Peripheral blood mononuclear cell (primary cell): ENCODE measurements around a stretch of chr18.

DNA sequence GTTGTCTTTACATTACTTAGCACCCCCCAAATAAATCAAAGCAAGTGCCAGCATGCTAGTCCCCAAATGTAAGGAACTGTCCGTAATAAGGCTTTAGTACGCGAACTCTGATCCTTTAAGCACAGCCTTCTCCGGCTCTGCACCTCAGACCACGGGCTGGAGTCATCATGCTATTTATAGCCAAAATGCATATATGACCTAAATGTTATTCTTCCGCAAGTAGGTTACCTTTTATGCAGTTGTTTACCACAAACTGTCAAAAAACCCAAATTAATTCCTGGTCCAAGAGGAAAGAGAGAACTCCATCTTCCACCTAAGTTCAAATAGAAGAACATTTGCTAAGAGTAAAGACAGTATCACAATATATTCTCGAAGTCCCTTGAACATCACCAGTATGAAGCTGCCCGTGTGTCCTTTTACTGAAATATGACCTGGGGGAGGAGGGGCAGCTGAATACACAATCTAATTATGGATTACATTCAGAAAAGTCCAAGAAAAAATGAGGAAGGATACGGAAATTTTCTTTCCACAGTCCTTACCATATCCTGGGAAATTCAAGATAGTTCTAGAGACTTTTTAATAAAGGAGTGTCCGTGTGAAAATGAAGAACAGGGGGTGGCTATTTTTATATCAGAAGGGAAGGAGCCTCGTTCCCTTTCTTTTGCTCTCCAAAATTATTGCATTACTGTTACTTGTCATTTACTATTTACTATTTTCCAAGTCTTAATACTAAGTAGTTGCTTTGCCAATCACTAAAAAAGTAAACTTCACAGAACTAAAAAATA lies 42.5 kb downstream of the ZNF516 start:
- PRO-cap, 8 experiments, result no peak in any of the 8 experiments

GRCh38 chr18:76482159-76482888 lies 12.7 kb downstream of the ZNF516 start:
- PRO-cap, 8 experiments, result peak in 5 of 8 experiments; most common minus-strand start chr18:76482485 (in 3)

DNA sequence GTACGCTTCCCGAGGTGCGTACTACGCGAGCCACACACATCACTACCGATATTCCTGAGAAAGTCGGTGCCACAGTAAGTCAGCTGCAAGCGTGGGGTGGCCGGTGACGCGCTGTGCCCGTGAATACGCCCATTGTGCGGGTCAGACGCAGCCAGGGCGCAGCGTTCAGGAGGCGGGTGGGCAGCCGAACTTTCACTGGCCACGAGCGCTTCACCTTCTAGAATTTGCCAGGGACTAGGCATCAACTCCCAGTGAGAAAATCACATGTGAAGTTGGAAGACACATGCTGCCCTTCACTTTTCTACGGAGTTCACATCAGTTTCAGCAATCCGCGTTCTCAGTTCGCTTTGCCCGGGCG lies 2.8 kb downstream of the ZNF516 start:
- PRO-cap, 8 experiments, result peak in 8 of 8 experiments; most common plus-strand start position 168 of the sequence (in 4); most common minus-strand start position 44 of the sequence (in 8)

GRCh38 chr18:76492618-76493496 lies 2.2 kb downstream of the ZNF516 start:
- PRO-cap, 8 experiments, result peak in 7 of 8 experiments; most common plus-strand start chr18:76492896 (in 2); most common minus-strand start chr18:76492859 (in 5)

DNA sequence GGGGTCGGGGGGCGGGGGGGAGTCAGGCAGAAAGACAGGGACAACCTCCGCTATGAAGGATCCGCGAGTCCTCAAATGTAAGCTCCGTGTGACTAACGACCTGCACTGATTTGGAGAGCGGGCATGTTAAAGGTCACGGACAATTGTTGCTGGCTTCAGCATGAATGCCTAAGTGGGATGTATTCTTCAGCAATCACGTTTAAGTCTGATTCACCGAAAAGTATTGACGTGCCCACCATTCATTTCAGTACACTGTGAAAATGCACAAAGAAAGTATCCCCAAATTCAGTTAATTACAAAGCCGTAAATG lies 1.5 kb upstream of the ZNF516 start:
- PRO-cap, 8 experiments, result no peak in any of the 8 experiments

DNA sequence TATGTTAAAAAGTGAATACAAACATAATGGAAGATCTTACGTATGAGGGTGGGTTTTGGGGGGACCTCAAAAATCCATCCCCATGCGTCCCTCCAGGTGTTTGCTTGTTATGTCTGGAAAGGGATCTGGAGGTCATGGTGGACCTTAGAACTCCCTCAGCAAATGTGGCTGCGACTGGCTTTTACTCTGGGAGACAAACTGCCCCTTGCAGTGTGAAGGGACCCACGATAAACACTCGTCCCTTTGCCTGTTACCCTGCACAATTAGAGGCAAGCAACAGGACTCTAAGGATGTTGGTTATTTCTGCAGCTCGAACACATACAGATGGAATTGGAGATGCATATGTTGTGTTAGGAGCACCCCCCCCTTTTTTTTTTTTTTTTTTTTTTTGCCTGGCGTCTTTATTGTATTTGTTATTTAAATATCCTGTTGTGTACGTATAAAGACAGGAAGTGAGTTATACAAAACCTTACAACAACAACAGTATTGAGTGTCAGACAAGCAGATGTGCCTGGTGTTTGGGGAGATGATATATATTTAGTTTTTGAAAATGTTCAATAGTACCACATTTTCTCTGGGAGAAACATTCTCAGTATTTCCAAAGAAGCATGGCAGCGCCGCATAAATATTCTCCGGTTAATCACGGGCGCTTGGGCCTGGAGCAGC lies 23.0 kb upstream of the ZNF516 start:
- PRO-cap, 8 experiments, result no peak in any of the 8 experiments

DNA sequence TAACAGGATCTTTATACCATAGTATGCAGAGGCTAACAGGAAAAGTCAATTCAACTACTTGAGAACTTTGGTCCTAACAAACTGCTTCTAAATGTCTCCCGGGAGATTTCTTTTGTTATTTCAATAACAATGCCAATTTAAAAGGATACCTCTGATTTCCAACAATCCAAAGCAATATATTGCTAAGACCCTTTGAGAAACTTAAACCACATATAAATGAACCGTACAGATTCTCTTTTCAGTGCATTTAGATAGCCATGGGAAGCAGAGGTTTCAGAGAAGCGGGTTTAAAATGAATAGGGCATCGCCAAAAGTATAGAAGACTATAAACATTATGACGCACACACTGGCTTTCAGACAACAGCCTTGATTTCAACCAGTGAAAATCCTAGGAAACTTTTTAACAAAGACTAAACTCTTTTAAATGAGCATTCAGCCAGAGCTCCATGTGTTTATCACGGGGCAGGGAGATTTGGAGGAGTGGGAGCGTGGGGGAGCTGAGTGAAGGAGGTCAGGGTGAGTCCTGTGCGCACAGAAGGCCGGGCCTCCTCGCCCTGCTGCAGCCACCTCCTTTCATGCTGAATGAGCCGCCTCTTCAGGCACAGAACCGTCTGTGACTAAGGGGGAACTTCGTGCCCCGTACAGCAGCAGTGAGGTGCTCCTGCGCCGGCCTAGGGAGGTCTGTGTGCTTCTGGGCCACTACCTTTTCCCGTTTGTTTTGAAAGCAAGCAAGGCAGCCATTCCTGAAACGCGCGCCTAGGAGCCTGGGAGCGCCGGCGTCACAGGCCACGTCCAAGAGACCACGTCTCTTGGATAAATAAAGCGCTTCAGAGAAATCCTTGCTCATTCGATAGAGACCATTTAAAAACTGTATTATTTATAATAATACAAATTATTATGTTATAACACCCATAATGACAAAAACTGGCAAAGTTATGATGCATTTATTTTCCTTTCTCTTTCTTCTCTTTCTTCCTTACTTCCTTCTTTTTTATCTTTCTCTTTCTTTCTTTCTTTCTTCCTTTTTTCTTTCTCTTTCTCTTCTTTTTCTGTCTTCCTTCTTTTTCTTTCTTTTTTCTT lies 27.0 kb upstream of the ZNF516 start:
- PRO-cap, 8 experiments, result no peak in any of the 8 experiments

GRCh38 chr18:76524934-76525958 lies 30.2 kb upstream of the ZNF516 start:
- PRO-cap, 8 experiments, result peak in 4 of 8 experiments; most common plus-strand start chr18:76525567 (in 4); most common minus-strand start chr18:76525289 (in 1)

DNA sequence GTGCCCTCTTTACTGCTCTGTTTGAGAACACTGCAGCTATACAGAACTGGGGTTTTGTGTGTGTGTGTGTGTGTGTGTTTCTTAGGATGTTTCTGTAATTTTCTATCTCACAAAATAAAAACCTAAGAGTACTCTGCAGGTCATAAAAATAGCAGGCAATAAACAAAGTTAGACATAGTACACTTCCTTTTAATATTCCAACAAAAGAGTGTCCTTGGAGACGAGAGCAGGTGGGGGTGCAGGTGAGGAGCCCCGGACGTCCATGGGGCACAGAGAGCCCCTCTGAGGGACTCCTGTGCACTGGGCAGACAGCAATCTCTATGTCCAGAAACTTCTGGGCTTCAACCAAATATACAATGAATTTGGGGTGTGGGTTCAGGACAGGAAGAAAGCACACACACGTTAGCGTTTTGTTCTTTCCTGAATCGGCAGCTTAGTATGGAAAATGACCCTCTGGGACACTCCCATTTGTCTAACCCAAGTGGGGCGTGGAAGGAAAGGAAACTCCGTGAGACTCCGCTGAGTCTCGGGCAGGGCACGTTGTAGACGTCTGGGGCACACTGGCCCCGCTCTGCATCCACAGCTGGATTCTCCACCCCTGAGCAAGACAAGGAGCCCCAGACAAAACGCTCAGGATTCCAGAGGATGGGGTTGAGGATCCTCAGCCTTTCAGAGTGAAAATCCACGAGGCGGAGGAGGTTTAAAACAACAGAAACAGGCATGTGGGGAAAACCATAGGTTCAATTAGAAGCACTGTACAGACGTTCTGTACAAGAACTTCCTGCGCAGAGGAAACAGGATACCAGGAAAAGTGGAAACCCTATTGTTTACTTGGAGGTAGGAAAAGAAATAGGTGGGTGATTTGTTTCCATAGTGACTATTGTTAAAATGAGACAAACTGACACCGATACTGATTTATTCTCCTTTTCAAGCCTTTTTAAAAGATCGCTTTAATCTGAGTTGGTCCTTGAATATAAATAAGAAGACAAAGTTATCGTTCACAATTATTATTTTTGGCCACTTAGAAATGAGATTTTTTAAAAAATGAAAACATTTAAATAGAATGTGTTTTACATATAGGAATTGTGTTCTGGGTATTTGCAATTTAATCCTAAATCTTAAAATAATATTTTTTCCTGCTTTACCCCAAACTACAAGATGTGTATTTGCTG lies 125.0 kb upstream of the ZNF236 start:
- PRO-cap, 8 experiments, result no peak in any of the 8 experiments

DNA sequence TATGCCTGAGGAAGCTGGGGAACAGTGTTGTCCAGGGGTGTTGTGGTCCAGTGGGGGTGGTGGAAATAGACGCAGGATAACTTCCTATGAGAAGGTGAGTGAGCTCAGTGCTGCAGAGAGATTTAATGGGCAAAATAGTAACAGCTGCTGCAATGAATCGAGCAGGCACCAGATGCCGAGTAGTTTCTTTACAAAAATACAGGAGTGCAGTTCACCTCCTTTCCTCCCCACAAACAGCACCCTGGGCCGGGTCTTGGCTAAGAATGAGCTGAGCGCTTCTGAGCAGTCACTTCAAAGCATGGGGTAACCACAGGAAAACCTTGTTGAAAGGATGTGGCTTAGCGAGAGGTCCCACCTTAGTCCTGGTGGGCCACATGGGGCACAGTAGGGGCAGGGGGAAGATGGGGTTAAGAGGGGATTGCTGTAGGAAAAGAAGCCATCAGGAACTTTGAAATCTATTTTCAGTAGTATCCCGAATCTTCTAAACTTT lies 101.2 kb upstream of the ZNF236 start:
- PRO-cap, 8 experiments, result no peak in any of the 8 experiments

- PRO-cap, 8 experiments, result no peak in any of the 8 experiments
Measured at GRCh38 chr18:76771414-76772047, 50.8 kb upstream of the ZNF236 start.

- PRO-cap, 8 experiments, result no peak in any of the 8 experiments
Measured at GRCh38 chr18:76967441-76968366, 145.3 kb downstream of the ZNF236 start.

DNA sequence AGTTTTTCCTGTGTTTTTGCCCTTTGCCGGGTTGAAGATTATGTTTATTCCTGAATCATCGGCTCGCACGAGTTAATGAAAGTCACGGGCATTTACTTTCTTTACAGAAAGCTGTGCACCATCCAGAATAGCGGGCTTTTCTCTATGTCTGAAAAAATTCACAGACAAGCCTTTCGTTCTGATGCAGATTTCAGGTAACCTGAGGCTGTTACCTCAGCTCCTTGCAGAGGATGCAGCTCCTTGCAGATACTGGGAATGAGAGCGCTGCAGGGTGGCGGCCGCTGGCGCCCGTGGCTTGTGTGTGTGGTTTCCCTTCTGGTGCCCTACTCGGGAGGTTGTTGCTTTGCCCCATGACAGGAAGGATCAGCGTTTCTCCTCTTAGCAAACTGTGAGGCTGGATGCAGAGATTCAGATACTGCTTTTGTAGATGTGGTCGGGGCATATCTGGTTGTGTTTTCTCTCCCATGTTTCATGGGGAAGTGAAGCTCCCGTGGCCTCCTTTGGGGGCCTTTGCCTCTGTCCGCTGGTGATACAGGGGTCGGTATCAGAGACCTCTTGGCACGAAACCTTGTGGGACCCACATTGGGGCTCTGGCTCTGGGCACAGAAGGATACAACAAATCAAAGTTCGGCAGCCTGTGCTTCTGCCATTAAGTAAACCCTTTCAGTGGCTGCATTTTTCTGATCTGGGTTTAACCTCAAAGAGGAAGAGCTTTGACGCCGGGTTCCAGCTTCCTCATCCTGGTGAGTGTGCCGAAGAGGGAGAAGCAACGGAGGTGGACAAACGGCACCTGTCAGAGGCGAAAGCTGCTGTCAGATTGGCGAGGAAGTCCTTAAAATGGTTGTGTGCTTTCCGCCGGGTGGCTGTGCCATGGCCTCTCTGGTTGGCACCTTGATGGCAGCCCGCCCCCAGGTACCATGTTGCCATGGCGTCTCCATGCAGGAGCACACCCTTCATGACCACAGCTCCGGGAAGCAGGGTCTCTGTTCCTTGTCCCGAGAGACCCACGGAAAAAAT lies 127.8 kb downstream of the MBP start:
- PRO-cap, 8 experiments, result peak in 4 of 8 experiments; most common plus-strand start position 418 of the sequence (in 2); most common minus-strand start position 135 of the sequence (in 1)

- PRO-cap, 8 experiments, result no peak in any of the 8 experiments
Measured at GRCh38 chr18:77043901-77044759, 88.5 kb downstream of the MBP start.

DNA sequence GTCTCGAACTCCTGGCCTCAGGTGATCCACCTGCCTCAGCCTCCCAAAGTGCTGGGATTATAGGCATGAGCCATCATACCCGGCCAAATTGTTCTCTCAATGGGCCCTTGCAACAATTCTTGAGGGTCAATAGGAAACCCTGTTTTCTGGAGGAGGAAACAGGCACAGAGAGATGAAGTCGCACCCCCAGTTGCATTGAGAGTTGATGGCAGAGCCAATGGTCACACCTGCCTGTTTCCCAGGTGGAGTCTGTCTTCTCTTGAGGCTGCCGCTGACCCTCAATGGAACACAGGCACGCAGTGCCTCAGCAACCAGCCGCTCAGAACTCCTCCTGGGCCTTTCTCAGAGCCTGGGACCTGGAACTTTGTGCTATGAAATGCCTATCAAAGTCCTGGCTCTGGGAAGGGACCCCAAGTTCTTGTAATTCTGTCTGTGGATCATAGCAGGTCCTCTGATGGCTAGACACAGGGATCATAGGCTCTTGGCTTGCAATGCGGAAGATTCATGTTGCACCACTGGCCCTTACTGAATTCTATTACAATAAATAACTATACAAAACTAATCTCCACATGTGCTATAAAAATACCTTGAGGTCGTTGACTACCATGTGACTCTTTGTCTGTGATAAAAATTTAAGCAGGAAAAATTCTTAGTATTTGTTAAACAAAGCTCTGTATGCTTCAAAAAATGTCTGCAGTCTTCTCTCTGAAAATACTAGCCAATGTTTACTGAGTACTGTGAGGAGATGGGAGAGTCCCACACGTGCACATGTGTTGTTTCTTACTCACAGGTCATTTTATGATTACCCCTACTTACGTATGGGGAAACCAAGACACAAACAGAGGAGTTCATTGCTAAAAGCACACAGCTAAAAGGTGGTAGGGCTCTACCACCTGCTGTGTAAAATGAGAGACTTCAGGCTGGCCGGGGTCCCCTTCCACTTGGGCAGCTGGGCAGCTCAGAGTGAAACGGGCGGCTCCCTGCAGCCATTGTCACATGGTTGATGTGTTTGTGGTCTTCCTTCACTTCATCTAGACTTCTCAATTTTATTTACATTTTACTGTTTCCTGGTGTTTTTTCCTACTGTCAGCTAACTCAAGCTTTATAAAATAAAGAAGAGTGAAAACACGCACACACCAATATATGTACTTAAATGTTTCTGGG lies 71.5 kb downstream of the MBP start:
- PRO-cap, 8 experiments, result peak in 1 of 8 experiments; most common minus-strand start position 1,037 of the sequence (in 1)

DNA sequence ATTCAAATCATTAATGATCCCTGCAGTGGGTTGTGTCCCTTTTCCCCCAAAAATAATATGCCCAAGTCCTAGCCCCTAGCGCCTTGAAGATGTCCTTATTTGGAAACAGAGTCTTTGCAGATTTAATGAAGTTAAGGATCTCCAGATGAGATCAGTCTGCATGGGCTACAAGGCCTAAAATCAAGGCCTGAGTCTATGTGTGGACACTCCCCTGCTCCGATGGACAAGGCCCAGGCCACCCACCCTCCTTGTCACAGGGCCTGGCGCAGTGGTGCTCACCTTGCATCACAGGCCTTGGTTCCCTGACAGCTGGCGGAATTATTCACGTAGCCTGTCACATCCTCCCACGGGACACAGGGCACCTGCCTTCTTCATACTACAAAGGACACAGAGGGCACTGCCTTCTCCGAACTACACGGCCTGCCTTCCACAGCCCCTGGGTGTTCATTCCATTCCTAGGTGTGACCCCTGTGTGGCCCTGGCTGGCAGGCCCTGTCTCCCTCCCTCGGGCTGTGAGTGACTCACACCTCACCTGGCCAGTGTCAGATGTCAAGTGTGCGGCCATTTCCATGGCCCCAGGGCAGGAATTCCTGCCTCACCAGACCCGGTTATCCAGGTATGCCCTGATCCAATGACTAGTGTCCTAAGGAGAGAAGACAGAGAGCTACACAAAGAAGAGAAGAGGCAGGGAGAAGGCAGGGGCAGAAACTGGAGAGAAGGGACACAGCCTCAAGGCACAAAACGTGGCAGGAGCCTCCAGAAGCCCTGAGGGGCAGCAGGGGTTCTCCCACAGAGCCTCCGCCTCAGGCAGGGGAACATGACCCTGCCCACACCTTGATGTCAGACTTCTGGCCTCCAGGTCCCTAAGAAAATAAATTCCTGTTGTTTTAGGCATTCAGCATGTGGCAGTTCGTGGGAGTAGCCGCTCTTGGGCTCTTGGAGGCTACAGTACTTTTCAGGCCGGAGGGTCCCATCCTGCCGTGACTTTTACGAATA lies 43.5 kb downstream of the MBP start:
- PRO-cap, 8 experiments, result peak in 1 of 8 experiments; most common minus-strand start position 439 of the sequence (in 1)

DNA sequence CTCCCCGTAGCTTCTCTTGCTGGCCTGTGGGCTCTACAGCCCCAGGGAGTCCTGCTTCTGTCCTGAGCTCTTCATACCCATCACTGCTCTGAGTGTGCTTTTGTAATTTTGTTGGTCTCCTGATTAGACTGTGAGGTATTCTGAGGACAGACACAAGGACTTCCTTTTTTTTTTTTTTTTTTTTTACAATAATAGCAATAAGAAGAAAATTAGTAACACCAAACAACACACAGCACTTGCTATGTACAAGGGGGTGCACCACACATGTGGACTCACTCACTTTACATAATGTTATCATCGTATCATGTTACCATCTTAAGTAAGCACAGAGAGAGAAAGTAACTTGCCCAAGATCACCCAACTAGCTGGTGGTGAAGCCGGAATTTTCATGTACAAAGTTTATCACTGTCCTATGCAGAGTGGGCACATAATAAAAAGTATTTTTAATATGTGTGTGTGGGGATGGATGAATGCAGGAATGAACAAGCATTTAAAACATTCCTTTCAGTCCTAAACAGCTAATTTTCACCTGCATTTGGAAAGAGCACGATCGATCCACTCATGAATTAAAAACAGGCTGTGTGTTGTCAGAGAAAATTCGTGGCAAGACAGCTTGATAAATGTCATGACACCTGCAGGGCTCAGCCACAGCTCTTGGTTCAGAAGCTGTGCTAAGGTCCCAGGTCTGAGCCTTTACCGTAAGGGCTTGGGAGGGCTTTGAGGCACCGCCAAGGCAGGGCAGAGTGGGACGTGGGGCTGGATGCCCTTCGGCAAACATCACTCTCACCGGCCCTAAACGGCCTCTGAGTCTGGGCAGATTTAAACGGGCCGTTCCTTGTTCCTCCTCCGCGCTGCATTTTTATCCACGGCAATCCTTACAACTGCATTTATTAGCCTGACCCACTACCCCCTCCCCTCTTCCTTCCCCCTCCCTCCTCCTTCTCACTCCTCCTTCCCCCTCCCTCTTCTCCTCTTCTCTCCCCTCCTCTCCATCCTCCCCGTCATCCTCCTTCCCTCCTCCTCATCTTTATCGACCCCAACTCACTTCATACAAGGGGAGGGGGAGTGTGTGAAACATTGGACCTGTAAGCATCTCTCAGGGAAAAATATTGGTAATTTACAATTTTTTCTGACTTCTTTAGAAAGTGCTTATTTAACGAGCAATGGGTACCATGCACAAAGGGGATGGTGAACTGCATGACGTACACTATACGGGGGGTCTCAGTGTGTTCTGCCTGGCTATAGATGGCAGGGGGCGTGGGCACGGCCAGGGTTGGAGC lies 34.1 kb downstream of the MBP start:
- PRO-cap, 8 experiments, result peak in 8 of 8 experiments; most common plus-strand start position 328 of the sequence (in 4); most common minus-strand start position 85 of the sequence (in 5)

- PRO-cap, 8 experiments, result peak in 4 of 8 experiments; most common plus-strand start chr18:77130524 (in 2); most common minus-strand start chr18:77130460 (in 2)
Measured at GRCh38 chr18:77130009-77130618, 2.5 kb downstream of the MBP start.

- PRO-cap, 8 experiments, result no peak in any of the 8 experiments
Measured at GRCh38 chr18:77131864-77132057, 822 bp downstream of the MBP start.

- PRO-cap, 8 experiments, result peak in 7 of 8 experiments; most common plus-strand start chr18:77132193 (in 6); most common minus-strand start chr18:77132099 (in 7)
Measured at GRCh38 chr18:77132058-77132477, 515 bp downstream of the MBP start.